ENCODE measurements around a stretch of chr1.

- RAMPAGE, long total RNA = no peak
- RRBS = no CpG with 5 or more reads among the region's 14 CpGs
Measured at GRCh38 chr1:20787622-20787911, 460 bp upstream of the HP1BP3 start.

DNA sequence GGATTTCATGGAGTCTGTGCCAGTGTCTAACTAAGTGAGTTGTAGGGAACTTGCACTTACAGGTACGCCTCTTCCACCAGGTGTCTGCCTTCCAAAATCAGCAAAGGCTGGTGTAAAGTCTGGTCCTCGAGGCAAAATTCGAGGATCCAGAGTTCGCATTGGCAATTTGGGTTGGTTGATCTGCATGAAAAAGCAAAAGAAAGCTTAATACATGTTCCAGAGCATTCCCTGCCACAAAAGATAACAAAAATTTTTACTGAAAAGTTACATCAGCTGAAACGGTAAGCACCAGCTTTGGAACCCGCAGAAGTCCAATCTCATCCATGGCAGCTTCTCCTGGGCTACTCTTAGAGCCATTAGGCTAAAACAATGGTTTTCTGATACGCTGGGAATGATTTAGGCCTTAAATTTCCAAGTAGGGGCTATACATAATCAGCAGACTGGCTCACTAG is 106.4 kb upstream of the HP1BP3 start:
- RAMPAGE, long total RNA = no peak
- RRBS = no CpG with 5 or more reads among the region's 7 CpGs

GRCh38 chr1:20964859-20966078 is 178.2 kb upstream of the HP1BP3 start:
- RAMPAGE, long total RNA = no peak
- RRBS = no CpG with 5 or more reads among the region's 7 CpGs

GRCh38 chr1:20980205-20980564 is 193.1 kb upstream of the HP1BP3 start:
- RAMPAGE, long total RNA = no peak
- RRBS = no CpG with 5 or more reads among the region's 3 CpGs

DNA sequence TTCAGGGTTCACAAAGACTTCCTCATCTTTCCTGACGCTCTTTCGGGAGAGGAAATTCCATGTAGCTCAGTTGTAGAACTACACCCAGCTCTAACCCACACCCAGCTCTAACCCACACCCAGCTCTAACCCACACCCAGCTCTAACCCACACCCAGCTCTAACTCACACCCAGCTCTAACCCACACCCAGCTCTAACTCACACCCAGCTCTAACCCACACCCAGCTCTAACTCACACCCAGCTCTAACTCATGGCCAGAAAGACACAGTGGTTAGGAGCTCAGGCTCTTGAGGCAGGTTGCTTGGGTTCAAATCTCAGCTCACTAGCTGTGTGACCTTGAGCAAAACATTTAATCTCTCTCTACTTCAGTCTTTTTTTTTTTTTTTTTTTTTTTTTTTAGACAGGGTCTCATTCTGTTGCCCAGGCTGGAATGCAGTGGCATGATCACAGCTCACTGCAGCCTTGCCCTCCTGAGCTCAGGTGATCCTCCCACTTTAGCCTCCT is 14.2 kb upstream of the EIF4G3 start:
- RAMPAGE, long total RNA = no peak
- RRBS = no CpG with 5 or more reads among the region's 2 CpGs

DNA sequence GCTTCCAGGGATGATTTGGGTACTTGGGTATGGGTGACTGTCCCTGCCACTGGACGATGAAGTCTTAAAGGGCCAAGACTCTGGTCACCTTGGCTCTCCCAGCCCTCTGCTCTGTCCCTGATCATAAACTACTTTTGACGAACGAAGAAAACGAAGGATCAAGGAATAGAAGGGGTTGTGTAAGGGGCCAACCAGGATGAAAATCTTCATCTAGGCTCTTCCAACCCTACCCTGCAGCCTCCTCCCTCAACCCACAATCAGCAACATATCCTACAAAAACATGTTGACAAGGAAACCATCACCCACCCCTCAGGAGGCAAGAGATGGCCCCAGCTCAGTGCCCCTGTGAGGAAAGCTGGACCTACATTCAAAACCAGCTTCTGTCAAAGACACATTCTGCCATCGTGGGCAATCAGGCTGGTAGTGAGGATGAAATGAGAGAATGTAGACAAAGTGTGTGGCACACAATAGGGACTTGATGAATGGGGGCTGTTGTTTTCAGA is 20.5 kb upstream of the ECE1 start:
- RAMPAGE, long total RNA = no peak
- RRBS = no CpG with 5 or more reads among the region's 5 CpGs

DNA sequence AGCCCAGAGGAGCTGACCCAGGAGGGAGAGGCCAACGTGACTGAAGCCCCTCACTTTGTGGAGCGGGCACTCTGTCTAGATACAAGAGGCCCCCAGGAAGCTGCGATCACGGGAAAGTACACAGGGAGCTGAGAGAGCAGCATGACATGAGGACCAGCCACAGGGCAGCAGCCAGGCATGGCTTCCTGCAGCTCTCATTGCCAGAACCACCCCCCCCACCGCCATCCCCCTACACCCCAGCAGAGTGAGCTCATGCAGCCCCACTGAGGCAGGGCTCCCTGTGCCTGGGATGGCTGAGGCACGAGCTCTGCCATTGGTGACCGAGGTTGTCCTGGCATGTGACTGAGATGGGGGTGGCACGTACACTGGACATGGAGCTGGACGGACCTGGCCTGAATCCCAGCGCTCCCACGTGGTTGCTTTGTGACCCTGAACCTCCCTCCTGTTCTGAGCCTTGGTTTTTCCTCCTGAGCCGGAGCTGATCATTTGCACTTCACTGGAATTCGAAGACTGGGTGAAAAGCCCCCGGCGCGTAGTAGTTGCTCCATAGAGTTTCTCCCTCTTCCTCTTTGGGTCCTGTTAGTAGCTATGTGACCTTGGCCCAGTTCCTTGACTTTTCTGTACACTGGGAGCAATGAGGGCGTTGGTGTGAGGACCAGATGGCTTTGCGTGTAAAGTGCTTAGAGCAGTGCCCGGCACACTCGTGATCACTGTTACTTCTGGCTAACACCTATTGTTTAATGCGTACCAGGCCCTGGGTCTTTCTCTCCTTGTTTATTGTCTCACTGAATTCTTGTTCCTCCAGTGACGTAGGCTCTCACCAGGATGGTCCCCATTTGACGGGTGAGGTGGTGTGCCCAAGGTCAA is 28.4 kb downstream of the ALPL start:
- RAMPAGE, long total RNA = no peak
- RRBS = no CpG with 5 or more reads among the region's 23 CpGs

DNA sequence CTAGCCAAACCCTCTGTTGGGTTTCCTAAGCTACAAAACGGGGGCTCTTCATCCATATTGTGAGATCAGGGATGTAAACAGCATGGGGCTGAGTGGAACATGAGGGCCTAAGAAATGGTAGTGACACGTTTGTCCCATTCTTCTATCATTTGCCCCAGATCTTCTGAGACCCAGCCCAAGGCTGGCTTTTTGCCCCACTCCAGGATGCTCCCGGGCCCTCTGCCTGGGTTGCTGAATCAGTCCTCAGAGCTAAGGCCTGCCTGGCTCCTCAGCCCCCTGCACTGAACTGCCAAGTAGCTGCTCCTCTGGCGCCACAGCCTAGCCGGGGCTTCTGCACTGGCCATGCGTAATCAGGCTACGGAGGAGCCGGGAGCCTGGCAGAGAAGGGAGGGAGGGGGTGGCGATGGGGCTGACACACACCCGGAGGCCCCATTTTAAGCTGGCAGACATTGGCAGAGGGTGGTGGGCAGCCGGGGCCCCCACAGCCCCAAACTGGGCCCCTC is 38.5 kb downstream of the ALPL start:
- RAMPAGE, long total RNA = no peak
- RRBS = 57% methylated on average over 4 of the region's 11 CpGs

DNA sequence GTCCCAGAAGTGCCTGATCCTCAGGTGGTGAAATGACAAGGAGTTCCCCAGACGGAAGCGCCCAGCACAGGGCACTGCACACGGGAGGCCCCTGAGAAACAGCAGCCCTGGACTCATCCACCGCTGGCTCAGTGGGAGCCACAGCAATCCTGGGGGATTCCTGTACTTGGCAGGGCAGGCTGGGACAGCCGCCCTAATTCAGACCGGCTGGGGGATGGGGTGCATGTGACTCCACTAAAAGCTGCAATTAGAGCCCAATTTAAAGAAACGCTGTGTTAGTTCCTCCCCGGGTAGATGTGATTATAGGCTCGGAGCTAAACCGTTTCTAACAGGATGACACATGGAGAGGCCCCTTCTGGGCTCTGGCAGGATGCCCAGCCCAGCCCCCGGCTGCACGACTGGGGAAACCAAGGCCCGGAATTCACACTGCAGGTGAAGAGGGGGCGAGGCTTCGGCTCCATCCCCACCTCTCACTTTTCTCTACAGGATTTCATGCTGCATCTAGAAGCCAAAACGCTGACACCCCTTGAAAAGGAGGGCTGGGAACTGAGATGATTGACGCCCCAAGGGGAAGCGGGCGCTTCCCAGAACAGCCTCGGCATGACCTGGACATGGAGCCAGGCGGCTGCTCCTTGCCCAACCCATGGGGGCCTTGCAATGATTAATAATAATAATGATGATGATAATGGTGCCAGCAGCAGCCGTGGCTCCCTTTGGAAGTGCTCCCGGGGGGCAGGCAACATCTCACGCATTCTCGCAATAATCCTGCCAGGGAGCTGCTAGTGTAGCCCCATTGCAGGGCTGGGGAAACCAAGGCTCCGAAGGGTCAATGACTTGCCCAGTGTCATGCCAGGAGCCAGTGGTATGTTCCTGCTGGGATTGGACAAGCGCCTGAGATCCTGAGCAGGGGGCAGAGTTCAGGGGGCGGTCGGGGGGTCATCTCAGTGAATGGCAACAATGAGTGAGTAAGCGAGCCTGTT is 78.4 kb downstream of the RAP1GAP start:
- RAMPAGE, long total RNA = no peak
- RRBS = under 1% methylated on average over 6 of the region's 30 CpGs

- RAMPAGE, long total RNA = no peak
- RRBS = 4% methylated on average over 3 of the region's 21 CpGs
Measured at GRCh38 chr1:21618966-21619549, 50.1 kb downstream of the RAP1GAP start.

DNA sequence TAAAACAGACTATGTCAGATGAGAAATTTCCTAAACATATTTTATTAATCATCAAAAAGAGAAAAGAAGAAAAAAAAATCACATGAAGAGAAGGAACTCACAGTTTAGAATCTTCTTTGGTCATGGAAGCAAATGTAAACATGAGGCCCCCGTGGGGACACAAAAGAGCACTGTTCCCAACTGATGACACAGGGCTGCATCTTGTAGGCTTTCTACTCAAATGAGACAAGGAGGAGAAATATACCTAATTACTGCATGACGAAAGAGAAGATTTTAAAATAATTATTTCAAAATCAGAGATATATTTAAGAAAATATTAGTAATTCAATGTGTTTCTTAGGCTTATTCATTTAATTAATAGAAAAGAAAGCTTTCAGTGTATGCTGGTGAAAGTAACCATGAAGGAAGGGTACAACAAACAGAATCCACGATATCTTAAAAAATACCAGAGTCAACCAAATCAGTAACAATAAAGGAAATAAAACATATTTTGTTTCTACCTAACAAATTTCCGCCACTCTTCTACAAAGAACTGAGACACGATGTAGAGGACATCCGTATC is 36.5 kb upstream of the RAP1GAP start:
- RAMPAGE, long total RNA = no peak
- RRBS = no CpG with 5 or more reads among the region's 6 CpGs

DNA sequence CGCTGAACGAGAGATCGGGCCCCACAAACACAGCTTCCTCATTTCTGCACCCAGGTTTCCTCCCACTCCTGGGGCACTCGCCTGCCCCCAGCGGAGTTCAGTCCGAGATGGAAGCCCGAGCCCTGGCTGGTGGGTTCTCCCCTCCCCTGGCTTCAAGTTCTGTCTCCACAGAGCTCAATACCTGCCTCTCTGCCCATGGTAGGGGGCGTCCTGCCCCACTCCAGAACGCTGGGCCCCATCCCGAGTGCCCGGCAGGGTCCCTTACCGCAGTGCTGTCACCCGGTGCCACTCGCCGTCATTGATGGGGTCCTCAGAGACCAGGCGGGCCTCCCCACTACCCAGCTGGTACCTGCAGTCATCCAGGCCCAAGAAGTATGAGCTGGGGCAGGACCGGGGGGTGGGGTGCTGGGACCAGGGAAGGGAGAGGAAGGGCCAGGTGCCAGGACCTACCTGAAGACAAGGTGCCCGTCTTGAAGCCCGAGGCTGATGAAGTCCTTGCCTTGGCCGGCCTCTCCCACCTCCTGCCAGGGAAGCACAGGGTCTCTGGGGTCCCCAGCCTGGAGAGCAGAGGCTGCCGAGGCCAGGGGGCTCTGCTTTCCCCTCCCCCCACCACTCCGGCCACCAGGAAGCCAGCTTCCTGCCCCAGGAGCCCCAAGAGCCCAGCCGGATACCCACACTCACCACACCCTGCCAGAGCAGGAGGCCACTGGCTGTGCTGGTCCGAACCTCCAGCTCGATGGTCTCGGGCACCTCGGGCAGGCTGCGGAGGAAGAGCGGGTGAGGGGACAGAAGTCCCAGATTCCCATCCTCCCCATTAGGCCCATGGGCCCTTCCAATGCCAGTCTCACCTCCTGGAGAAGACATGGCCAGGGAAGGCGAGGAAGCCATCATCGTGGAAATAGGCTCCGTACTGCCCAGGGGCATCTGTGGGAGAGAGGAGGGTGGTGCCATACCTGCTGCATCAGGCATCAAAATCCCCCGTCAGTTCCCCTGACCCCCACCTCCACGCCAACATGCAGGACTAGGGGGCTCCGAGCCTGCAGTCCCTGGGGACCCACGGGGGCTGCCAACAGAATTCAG is 12.1 kb downstream of the LDLRAD2 start:
- RAMPAGE, long total RNA = no peak
- RRBS = 78% methylated on average over 1 of the region's 36 CpGs

DNA sequence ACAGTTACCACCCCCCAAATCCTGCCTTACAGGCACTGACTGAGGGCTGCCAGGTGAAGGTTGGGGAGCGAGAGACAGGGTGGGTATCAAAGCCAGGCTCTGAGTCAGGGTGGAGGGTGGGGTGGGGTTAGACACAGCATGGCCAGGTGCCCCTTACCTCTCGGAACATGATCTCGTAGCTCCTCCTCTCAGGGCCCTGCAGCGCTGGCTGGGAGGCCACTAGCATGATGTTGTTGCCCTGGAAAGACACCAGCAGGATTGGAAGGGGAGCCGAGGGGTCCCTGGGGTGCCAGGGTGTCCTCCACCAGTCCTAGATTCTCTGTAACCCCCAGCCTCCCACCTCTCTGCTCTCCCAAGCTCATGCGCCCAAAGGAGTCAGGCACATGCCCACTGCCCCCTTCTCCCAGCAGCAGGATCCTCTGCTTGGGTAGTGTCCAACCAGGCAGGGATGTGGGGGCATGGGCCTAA is 53.1 kb downstream of the LDLRAD2 start:
- RAMPAGE, long total RNA = no peak
- RRBS = no CpG with 5 or more reads among the region's 6 CpGs

DNA sequence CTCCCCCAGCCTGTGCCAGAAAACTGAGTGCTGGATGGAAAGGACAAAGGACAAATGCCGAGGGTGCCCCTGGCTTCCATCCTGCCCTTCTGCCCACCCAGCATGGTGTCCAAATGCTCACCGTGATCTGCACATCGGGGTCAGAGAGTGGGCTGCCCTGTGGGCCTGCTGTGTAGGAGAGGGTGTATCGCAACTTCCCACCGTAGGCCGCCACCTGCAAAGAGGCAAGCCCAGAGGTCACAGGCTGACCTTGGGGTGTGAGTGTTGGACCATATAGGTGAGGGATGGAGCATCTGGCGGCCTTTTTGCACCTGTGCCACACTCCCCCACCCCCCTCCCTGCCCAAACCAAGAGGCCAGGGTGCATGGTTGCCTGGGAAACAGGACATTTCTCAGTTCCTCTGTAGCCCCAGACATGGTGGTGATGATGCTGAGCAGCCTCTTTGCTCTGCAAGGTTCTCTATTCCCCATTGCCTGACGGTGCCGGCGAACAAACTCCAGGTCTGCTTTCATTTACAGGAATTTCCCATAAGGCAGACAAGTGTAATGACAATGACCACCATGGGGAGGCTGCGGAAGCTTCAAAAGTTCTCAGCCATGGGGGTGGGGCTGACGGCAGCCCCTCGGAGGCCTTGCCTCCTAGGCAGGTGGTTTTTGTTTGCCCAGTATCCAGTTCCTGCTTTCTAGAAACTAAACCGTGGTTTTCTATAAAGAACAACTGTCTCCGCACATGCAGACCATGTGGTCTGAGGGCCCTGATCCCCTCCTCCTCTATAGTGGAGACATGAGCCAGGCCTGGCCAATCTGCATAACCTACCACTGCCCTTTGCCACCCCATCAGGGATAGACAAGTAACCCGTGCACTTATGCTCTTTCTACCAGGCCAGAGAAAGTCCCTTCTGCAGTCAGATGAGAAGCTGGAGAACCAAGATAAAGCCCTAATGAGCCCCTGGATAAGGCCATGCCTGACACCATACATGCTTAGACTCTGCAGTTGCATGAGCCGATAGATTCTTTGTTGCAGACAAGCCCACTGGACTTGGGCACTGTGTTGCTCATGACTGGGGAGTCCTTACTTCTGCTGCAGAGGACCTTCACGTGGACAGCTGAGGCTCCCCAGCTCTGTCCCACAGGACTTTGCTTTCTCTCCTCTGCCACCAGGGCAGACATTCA is 53.9 kb downstream of the LDLRAD2 start:
- RAMPAGE, long total RNA = no peak
- RRBS = no CpG with 5 or more reads among the region's 18 CpGs

DNA sequence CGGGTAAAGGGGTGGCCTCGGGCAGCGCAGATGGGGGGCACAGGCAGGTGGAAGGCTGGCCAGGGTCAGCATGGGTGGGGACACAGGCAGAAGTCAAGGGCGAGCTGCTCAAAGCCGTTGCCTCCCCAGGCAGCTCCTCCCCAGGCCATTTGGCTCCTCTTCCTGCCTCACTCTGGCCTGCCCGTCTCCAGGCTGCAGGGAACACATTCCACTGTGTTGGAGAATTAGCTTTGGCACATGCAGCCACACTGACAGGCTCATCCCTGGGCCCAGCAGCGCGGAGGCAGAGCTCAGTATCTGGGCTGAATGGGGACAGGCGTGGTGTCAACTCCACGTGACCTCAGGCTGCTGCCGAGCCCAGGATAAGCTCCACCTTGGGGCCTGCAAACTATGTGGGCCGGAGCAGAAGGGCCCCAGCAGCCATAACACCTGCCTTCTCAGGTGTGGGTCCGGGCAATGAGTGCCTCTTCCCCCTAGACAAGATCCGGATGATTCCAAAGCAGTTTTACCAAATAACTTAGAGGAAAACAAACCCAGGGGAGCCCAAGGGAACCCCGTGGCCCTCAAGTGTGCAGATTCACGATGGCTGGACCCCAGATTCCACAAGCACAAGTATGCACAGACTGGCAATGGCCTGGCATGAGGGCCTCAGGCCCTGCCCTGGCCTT is 40.3 kb downstream of the HSPG2 start:
- RAMPAGE, long total RNA = no peak
- RRBS = 58% methylated on average over 3 of the region's 16 CpGs

GRCh38 chr1:21898373-21899123 is 38.6 kb downstream of the HSPG2 start:
- RAMPAGE, long total RNA = no peak
- RRBS = no CpG with 5 or more reads among the region's 15 CpGs

GRCh38 chr1:21900723-21901171 is 36.4 kb downstream of the HSPG2 start:
- RAMPAGE, long total RNA = no peak
- RRBS = no CpG with 5 or more reads among the region's 10 CpGs

GRCh38 chr1:21905877-21907274 is 30.7 kb downstream of the HSPG2 start:
- RAMPAGE, long total RNA = no peak
- RRBS = no CpG with 5 or more reads among the region's 29 CpGs

- RAMPAGE, long total RNA = no peak
- RRBS = no CpG with 5 or more reads among the region's 10 CpGs
Measured at GRCh38 chr1:21909490-21910492, 27.3 kb downstream of the HSPG2 start.

- RAMPAGE, long total RNA = no peak
- RRBS = 79% methylated on average over 7 of the region's 25 CpGs
Measured at GRCh38 chr1:21933384-21934560, 3.3 kb downstream of the HSPG2 start.

Data from epithelial cell of alveolus of lung (primary cell).